Smooth muscle cell (in vitro differentiated cells): ENCODE measurements around a stretch of chr7.

- RAMPAGE, long total RNA = no peak
Observed at GRCh38 chr7:66352056-66352706, 147.0 kb downstream of the TPST1 start.

GRCh38 chr7:66439605-66440076 is 189.0 kb upstream of the KCTD7 start:
- RAMPAGE, long total RNA = no peak

DNA sequence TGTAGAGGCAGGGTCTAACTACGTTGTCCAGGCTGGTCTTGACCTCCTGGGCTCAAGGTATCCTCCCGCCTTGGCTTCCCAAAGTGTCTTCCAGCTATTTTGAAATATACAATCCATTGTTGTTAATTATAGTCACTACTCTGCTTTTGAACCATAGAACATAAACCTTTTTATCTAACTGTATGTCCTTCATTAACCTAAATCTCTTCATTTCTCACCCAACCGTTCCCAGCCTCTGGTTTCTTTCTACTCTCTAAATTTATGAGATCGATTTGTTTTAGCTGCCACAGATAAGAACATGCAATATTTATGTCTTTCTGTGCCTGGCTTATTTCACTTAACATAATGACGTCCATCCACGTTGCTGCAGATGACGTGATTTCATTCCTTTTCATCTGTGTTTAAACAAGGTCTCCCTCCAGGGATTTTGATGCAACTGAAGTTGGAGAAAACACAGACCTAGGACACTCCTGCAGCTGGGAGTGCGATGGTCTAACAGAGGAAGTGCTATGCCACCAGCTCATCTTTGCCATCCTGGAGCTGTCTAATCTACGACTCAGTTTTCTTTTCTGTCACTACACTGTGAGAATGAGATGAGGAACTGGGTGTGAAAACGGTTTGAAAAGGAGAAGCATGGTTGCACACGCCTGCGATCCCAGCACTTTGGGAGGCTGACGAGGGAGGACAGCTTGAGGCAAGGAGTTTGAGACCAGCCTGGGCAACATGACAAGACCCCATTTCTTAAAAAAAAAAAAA is 1.6 kb upstream of the KCTD7 start:
- RAMPAGE, long total RNA = no peak

- RAMPAGE, long total RNA = no peak
Observed at GRCh38 chr7:66700532-66701383, 39.8 kb upstream of the RABGEF1 start.

DNA sequence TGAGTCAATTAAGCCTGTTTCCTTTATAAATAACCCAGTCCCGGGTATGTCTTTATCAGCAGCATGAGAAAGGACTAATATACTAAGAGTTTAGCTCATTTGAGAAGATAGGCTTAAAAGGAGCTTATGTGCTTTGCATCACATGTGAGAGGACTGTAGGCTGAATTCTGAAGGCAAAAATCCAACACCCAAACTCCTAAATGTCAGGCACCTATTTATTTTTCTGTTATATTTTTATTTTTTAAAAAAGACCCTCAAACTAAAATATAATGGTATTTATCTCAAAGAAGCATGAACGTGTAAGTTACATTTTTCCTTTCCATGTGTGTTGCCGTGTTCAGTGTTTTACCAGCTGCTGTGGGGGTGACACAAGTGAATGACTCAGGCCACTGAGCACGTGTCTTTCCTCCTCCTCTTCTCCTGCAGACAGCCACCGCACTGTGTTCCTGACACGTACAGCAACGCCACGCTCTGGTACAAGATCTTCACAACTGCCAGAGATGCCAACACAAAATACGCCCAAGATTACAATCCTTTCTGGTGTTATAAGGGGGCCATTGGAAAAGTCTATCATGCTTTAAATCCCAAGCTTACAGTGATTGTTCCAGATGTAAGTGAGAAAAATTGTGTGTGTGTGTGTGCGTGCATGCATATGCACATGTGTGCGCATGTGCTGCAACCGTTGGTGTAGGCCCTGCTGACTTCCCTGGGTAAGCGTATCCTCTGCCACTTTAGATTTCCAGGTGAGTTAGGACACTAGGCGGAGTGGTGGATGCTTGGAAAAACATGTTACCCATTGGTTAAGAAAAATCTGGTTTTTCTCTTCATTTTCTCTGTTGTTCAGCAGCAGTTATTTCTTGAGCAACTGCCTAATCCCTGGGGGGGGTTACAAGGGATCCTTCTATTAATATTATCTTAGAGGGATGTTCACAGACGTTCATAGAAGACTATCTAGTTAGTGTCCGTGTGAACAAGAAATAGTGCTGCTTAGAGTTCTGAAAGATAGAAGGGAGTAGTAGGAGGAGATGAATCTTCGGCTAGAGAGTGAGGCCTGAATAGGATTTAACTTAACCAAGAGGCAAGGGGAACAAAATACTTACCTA is 29.9 kb downstream of the TMEM248 start:
- RAMPAGE, long total RNA = no peak

DNA sequence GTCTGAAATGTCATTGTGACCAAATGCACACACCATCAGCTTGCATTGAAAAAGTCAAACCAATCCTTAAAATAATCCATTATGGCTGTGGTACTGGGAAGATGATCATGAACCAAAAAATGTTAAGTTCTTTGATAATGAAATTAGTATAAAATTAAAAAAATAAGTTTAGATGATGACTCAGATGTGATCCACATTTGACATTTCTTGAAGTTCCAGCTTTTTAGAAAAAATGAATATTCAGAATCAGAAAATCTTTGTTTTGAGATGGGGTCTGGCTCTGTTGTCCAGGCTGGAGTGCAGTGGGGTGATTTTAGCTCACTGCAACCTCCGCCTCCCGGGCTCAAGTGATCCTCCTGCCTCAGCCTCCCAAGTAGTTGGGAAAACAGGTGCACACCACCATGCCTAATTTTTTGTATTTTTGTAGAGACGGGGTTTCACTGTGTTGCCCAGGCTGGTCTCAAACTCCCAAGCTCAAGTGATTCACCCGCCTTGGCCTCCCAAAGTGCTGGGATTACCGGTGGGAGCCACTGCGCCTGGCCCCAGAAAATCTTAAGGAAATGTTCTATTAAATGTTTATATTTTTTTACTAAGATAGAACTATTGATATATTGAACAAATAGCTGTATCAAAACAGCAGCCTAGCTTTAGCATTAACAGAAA is 9.0 kb downstream of the SBDS start:
- RAMPAGE, long total RNA = no peak

DNA sequence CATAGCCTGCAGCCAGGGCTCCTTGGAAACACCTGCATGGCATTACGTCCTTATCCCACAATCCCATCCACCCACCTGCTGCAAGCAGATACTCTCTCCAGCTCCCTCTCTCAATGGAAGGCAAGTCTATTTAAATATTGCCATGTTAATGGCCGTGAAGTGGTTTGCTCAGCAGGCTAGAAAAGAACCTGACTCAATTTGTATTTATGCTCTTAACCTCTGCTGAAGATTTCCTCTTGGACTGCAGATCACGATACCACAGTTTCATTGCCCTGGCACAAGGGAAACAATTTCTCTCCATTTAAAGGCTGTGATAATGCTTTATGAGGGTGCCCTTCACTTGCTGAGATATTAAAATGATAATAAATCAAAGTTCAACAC is 137.0 kb downstream of the SPDYE21 start:
- RAMPAGE, long total RNA = no peak

GRCh38 chr7:67518479-67519161 is 241.9 kb downstream of the SPDYE21 start:
- RAMPAGE, long total RNA = no peak

- RAMPAGE, long total RNA = no peak
Observed at GRCh38 chr7:69136706-69136972, 461.6 kb upstream of the AUTS2 start.

DNA sequence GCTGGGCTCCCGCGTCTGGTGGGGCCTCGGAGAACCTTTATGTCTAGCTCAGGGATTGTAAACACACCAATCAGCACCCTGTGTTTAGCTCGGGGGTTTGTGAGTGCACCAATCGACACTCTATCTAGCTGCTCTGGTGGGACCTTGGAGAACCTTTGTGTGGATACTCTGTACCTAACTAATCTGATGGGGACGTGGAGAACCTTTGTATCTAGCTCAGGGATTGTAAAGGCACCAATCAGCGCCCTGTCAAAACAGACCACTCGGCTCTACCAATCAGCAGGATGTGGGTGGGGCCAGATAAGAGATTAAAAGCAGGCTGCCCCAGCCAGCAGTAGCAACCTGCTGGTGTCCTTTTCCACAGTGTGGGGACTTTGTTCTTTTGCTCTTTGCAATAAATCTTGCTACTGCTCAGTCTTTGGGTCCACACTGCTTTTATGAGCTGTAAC is 204.0 kb upstream of the AUTS2 start:
- RAMPAGE, long total RNA = no peak

DNA sequence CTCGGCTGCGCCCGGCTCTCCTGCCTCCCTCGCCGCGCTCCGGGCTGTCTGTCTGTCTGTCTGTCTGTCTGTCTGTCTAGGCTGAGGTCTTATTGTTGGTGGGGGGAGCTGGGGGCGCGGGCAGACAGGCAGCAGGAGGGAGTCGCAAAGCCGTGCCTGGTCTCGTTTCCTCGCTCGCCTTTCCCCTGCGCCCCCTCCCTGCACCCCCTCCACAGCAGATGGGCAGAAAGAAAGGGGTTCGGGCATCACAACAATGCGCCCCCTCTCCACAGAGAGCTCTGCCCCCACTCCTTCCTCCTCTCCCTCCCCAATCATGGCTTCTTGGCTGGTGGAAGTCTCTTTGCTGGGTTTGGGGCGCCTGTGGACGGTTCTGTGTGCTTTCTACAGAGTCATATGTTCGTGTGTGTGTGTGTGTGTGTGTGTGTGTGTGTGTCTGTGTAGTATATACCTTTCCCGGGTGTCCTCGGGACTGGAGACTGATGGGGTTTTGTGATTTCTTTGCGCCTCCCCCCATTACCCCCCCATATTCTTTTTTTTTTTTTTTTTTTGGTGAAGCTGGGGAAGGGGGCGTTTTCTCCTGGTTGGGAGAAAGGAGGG is 1.8 kb downstream of the AUTS2 start:
- RAMPAGE, long total RNA = no peak

DNA sequence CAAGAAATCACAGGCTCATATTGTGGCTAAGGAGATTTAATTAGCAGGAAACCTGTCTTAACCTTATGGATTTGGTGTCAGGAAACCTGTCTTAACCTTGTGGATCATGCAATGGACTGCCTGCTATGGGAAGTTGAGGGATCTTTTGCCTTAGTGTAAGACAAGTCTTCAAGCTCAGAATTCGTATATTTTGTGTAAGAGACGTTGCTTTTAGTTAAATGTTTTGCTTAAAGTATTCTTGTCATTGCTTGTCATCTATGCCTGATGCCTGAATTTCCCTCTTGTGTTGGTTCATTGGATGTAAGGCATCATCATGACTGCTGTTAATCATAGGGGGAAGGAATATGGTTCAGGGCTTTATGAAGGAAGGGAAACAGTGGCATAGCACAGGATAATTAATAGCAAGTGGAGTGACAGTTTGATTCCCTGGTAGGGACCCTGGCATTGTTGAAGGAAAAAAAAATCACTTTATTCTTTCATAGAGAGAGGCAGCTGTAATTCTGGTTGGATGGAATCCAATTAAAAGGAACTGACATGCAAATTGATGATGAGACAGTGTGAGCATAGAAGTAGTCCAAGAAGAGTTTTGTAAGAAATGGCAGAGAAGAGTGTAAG is 121.3 kb downstream of the AUTS2 start:
- RAMPAGE, long total RNA = no peak

DNA sequence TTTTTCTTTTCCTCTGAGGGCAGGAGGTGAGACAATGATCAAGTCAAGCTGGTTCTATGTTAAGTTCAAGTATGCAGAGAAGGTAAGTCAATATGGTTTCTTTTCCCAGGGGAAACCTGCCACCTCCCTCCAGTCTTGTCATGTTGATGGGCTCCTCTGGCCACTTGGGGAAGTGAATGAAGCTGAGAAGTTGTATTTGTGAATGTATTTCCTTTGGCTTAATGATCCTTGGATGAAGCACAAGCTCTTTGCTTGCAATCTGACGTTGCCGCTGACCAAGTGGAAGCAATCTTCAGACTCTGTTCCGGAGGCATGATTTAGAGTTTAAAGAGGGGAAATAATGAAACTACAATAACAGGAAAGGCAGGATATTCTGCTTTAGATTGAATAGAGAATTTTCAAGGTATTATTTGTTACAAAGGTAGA is 369.5 kb downstream of the AUTS2 start:
- RAMPAGE, long total RNA = no peak

DNA sequence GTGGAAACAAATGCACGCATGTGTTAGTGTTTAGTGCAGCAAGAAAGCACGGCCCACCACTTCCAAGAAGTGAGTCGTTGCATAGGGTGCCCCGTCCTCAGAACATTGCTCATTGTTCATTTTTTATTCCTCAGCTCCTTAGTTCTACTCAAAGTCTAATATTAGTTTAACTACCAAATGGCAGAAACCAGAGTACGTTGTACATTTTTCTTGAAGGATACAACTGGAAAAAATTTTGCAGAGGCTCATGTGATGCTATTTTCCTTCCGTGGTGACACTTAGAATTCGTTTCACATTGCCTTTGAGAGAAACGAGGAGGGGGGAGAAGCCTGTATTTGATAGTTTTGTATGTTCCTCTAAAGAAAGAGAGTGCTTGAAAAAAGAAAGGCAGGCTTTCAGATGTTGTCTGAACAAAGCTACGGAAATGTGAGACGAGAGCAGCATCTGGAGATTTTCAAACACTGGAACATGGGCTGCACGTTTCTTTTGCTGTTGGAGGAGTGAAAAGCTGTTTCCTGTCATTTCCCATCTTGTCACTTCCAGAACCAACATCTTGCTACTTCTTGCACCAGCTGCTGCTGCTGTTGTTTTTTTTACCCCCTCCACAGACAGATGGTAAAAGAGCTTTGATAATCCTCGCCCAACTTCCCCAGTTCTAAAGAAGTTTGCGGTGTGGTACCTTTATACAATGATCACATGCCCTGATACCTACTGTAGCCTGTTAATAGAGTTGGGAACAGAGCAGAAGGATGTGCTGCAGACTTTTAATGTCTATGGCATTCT is 407.9 kb downstream of the AUTS2 start:
- RAMPAGE, long total RNA = no peak

- RAMPAGE, long total RNA = no peak
Observed at GRCh38 chr7:70506139-70506338, 625.9 kb upstream of the GALNT17 start.

- RAMPAGE, long total RNA = no peak
Observed at GRCh38 chr7:70568470-70569133, 563.3 kb upstream of the GALNT17 start.

GRCh38 chr7:70595342-70595663 is 536.6 kb upstream of the GALNT17 start:
- RAMPAGE, long total RNA = no peak

- RAMPAGE, long total RNA = no peak
Observed at GRCh38 chr7:70595664-70597064, 535.8 kb upstream of the GALNT17 start.

DNA sequence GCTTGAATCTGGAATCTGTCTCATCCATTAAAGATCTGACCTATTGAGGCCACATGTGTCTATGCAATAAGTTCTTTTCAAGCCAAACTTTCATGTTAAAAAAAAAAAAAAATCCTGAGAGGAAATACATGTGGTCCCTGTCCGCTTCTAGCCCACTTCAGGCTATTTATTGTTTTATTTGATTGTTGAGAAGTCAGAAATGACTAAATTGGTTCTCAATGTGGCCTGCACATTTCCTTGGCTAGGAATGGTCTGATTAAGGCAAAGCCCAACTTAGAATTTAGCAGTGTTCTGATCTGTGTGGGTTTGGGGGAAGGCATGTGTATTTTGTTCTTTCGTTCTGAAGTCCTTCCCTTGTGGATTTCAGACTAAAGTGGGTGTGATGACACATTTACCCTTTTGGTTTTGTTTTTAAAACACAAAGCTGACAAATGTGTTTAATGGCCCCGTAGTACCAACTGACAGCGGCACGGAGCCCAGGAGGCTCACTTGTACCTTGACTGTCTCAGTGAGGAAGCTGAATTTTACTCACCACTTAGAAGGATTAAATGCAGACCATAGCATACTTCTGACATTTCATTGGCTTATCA is 452.3 kb upstream of the GALNT17 start:
- RAMPAGE, long total RNA = no peak

GRCh38 chr7:70694272-70695020 is 437.5 kb upstream of the GALNT17 start:
- RAMPAGE, long total RNA = no peak